Esophagus squamous epithelium (tissue), 4 donors: ENCODE measurements around a stretch of chr17.

GRCh38 chr17:50514893-50515245 is 6.6 kb downstream of the MYCBPAP start:
- PRO-cap, result no peak
- RAMPAGE, long total RNA, 4 experiments, result no peak in any of the 4 experiments

DNA sequence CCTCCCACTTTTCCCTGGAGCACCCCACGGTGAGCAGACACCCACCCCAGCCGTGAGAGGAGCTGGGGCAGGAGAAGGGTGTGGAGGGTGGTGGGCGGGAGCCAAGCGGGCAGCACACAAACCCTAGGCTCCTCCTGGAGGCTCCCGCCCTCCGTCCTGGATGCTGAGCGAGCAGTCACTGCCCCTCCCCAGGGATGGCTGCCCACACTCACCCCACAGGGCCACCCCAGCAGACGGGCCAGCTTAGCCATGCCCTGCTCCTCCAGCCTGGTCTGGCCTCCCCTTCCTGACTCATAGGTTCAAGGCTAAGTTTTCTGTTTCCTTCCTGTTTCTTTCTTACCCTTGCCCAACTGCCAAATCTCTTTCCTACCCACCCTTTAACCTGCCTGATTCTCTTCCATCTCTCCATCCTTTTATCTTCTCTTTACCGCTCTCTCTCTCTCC is 15.7 kb upstream of the ABCC3 start:
- PRO-cap, result no peak
- RAMPAGE, long total RNA, 4 experiments, result no peak in any of the 4 experiments

DNA sequence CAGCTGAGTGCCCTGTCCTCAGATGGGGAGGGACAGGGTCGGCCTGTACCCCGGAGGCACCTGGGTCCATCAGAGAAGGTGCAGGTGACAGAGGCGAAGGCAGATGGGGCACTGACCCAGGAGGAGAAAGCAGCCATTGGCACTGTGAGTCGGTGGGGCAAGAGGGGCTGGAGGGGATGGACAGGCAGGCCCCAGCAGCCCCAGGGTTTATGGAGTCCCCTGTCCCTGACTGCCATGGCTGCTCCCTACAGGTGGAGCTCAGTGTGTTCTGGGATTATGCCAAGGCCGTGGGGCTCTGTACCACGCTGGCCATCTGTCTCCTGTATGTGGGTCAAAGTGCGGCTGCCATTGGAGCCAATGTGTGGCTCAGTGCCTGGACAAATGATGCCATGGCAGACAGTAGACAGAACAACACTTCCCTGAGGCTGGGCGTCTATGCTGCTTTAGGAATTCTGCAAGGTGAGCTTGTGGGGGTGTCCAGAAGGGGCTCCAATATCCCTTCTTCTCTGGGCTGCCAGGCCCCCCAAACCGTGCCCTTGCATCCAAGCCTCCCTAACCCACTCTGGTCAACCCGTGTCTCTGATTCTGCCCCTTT is 32.0 kb downstream of the ANKRD40 start:
- PRO-cap, result no peak
- RAMPAGE, long total RNA, 4 experiments, result no peak in any of the 4 experiments

DNA sequence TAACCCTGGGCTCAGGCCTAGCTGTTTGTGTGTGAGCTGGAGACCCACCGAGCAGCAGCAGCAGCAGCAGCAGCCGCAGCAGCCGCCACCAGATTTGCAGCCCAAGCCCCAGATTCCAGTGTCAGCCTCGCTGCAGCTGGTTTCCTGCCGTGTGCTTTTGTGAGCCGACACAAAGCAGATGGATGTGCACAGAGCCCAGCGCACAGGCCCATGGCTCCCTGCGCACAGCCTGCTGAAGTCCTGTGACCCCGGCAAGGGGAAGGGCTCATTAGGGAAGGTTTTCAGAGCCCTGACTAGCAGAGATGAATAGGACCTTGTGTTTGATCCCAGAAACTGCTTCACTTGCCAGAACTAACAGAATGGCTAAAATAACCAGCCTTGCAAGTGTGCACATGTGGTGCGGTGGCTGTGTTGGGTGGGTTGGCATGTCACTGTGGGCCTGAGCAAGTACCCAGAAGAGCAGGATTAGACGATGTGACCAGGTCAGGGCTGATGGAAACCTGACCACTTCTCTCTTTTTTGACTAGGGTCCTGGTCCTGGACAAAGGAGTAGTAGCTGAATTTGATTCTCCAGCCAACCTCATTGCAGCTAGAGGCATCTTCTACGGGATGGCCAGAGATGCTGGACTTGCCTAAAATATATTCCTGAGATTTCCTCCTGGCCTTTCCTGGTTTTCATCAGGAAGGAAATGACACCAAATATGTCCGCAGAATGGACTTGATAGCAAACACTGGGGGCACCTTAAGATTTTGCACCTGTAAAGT is 17.0 kb downstream of the ANKRD40 start:
- PRO-cap, result no peak
- RAMPAGE, long total RNA, 4 experiments, result no peak in any of the 4 experiments

DNA sequence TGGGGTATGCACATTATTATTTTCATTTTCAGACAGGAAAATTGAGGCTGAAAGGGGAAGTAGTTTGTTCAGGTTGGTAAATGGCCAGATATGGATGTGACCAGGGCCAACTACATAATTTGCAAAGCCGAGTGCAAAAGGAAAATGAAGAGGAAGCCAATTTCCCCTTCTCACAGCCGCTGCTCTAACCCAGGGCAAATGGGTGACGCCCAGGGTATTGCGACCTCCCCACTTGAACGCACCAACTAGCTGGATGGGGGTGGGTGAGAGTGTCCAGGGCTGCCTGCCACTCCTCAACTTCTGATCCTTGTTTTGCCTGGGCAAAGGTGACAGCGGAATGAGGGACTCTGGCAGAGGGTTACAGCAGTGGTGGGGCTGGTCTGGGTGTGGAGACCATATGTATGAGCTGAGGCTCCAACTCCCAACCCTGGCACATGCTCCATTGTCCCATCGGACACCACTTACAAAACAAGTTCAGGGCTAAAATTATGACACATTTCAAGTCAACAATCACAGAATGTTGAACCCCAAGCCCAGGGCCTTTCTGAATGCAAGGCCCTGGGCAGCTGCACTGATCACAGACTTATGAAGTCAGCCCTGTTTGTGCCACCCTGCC is 1.7 kb downstream of the ANKRD40CL start:
- PRO-cap, result no peak
- RAMPAGE, long total RNA, 4 experiments, result no peak in any of the 4 experiments

GRCh38 chr17:50889518-50890122 is 23.5 kb upstream of the TOB1 start:
- PRO-cap, result no peak
- RAMPAGE, long total RNA, 4 experiments, result no peak in any of the 4 experiments

DNA sequence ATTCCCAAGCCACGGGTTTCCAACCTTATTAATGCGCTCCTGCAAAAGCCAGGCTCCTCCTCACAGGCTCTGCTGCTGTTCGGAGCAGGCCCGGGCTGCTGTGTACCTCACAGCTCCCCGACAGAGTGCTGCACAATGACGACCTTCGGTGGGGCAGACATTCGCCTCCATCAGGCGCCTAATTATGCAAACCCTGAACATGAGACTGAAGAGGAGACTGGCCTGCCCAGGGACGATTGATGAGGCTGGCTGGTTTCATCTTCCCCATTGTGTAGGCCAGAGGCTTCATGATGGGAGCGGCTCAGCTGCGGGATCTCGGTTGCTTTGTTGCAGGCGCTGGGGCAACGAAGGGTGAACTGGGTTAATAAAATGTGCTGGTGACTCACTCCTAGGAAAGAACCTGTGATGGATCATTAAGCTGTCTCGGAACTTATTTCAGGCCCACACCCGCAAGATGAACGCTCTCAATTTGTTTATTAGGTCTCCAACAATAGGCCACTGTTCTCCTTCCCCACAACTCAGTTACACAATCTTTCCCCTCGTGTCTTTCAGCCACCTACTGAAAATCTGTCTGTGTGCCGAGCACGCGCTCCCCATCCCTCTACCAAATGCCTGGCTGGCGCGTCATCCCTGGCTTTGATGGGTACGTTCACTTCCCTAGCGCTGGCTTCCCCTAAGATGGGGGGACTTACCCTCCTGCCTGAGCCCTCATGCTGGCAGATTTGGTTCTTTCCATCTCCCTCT is 27.2 kb upstream of the TOB1 start:
- PRO-cap, result bidirectional peak, plus-strand start at position 570 of the sequence, minus-strand start at position 338 of the sequence
- RAMPAGE, long total RNA, 4 experiments, result no peak in any of the 4 experiments

DNA sequence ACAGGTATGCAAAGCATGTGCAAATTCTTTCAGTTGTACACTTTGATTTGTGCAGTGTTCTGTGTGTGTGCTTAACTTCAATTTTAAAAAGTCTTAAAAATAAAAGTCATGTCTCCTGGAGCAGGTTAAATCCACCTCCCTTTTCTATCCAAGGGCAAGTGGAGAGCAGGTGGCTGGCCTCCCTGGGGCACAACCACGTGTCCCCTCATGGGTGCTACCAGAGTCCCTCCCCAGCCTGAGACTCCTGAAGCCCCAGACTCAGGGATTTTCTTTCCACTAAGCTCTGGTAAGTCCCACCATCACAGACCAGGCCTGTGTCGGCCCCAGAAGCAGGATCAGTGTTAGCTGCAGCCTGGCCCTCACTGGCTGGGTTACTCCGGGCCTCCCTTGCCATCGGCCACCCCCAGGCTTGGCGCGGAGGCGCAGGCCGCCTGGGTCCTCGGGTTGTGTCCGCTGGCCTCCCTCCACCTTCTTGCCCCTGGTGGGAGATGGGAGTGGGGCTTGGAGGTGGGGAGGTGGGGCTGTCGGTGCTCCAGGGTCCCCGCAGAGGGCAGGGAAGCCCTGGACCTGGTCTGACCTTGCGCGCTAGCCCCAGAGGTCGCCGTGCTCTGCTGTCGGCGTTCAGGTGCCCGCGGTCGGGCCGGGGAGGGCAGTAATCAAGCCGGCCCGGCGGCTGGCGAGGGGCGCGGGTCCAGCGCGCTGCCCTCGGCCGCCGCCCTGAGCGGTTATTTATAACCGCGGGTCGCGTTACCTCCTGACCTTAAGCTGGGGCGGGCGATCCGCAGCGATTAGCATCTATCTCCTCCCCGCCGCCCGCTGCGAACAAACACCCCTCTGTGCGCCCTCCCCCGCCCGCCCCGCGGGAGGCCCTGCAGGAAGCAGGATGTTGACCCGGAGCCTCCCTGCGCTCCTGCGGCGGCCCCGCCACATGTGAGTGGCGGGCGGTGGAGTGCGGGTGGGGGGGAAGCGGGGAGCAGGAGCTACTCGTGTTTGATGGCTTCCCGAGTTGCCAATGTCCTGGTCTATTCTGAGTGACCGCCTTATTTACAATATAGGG is 78.1 kb upstream of the TOB1 start:
- PRO-cap, result unidirectional peak, plus-strand start at position 338 of the sequence; bidirectional peak, plus-strand start at position 933 of the sequence, minus-strand start at position 824 of the sequence
- RAMPAGE, long total RNA, 4 experiments, result no peak in any of the 4 experiments

GRCh38 chr17:50947997-50948588 is 81.9 kb upstream of the TOB1 start:
- PRO-cap, result unidirectional peak, plus-strand start at chr17:50948469
- RAMPAGE, long total RNA, 4 experiments, result no peak in any of the 4 experiments

DNA sequence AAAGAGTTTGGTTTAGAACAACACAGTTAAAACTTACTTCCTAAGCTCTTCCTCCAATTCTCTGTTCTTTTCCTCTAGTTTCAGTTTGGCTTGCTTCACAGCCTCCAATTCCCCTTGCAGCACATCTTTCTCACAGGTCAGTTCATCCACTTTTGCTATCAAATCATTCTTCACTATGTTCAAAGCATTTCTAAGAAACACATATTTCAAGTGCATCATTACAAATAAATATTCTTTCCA is 114.7 kb downstream of the SPAG9 start:
- PRO-cap, result no peak
- RAMPAGE, long total RNA, 4 experiments, result no peak in any of the 4 experiments

- PRO-cap, result no peak
- RAMPAGE, long total RNA, 4 experiments, result no peak in any of the 4 experiments
Observed at GRCh38 chr17:51036043-51036727, 84.5 kb downstream of the SPAG9 start.

DNA sequence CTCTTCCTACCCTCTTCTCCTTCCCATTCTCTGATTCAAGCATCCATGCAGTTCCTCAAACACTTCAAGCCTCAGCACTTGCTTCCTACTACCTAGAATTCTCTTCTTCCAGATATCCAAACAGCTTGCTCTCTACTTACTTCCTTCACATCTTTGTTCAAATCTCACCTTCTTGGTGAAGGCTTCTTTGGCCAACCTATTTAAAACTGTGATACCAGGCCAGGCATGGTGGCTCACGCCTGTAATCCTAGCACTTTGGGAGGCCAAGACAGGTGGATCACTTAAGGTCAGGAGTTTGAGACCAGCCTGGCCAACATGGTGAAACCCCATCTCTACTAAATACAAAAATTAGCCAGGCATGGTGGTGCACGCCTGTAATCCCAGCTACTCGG is 38.8 kb downstream of the SPAG9 start:
- PRO-cap, result no peak
- RAMPAGE, long total RNA, 4 experiments, result no peak in any of the 4 experiments

GRCh38 chr17:51167007-51167400 is 793 bp downstream of the NME2 start:
- PRO-cap, result no peak
- RAMPAGE, long total RNA, 4 experiments, result no peak in any of the 4 experiments

DNA sequence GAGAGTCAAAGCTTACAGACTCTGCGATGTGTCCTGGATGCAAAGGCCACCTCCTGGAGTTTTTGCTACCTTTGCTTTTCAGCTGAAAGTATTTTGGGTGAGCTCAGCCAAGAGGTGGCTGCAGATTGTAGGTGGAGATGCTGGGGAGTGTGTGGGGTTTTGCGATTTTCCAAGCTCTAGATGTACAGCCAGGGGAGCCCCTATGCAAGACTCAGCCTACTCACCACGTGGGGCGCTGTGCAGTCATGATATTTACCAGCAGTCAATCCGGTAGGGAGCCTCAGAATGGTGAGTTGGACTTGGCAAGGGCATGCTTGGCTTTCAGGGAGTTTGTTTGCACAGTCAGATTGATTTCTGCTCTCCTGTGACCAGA is 175.2 kb downstream of the UTP18 start:
- PRO-cap, result unidirectional peak, plus-strand start at position 283 of the sequence
- RAMPAGE, long total RNA, 4 experiments, result no peak in any of the 4 experiments

GRCh38 chr17:55166516-55166944 is 98.2 kb upstream of the HLF start:
- PRO-cap, result no peak
- RAMPAGE, long total RNA, 4 experiments, result start-site peak on the plus strand in 1 of 4 experiments, at chr17:55166385-55166882 at its widest, 7 reads per replicate

- PRO-cap, result no peak
- RAMPAGE, long total RNA, 4 experiments, result no peak in any of the 4 experiments
Observed at GRCh38 chr17:55269785-55270269, 5.1 kb downstream of the HLF start.

DNA sequence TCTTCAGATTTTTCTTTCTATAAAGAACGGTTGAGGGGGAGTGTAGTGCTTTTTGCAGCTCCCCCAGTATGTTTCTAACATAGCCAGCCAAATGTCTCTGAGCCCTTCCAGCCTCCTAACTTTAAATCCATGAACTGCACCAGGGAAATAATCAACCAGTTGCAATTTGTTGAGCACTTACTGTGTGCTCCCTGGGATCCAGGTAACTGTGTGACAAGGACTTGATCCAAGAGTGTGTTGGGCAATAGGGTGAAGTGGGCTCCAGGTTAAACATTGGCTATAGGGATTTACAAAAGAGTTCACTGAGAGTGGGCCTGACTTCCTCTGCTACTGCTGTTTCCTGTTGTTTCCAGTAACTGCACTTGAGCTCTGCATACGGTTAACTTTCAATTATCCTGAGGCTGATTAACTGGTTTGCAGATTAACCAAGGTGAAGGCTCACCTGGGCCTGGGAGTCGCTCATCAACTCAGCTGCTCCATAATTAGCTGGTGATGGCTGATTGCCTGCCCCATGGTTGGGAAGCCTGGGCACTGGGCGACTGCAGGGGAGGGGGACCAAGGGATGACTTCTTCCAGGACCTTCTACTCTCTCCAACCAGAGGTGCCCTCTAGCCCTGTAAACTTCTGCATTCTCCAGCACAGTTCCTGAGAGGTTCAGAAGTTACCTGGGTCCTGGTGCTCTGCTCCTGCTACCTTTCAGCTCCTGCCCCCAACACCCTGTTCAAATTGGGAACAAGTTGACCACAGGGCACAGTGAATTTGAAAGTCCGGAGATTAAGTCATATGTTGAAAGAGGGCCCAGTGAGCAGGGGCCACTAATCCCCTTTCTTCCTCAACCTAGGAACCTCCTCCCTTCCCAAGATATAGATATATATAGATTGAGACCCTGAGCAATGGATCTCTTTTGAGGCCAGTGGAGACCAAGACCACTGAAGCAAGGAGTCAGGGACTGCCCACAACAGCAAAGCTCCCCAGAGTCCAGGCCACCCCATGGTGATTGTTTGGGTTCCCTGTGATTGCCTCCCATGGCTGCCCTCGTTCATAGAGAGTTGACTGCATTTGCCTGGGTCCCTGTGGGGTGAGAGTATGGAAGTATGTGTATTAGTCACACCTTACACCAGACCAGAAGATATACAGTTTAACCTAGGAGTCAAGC is 19.7 kb downstream of the HLF start:
- PRO-cap, result no peak
- RAMPAGE, long total RNA, 4 experiments, result start-site peak on the plus strand in 1 of 4 experiments, centred at position 473 of the sequence, 6 reads per replicate

DNA sequence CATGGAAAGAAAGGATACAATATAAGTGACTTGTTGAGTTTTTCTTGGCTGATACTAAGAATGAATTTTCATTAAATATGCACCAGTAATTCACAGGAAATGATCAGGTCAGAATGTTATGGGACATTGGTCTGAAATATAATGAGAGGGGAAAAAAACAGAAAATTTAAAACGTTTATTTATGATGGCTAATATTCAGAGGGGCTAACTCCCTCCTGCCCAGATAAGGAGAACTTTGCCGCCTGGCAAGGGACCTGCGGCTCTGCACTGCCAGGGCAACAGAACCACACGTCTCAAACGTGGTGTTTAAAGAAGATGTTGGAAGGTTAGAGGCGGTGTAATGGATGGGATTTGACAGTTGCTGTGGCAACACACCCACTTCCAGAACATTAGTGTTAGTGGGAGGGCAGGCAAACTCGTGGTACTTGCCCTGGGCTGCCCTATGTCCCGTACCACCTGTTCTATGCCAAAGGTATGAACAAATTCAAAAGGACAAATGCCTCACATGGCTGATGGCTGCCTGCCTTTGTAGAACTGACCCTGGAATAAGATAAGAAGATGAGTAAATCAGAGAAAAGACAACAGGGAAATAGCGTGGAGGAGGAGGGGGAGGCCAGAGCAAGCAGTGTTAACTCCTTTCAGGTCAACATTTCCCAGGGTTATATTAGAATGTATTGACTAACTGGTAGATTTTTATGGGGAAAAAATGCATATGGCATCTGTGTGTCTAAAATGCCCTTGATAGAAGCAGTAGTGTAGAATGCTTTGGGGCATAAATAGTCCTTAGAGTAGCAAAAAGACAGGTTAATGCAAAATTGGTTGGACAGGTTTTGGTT is 30.7 kb downstream of the HLF start:
- PRO-cap, result no peak
- RAMPAGE, long total RNA, 4 experiments, result no peak in any of the 4 experiments

- PRO-cap, result bidirectional peak, plus-strand start at chr17:55427177, minus-strand start at chr17:55426997
- RAMPAGE, long total RNA, 4 experiments, result no peak in any of the 4 experiments
Observed at GRCh38 chr17:55426812-55427450, 5.3 kb upstream of the MMD start.

DNA sequence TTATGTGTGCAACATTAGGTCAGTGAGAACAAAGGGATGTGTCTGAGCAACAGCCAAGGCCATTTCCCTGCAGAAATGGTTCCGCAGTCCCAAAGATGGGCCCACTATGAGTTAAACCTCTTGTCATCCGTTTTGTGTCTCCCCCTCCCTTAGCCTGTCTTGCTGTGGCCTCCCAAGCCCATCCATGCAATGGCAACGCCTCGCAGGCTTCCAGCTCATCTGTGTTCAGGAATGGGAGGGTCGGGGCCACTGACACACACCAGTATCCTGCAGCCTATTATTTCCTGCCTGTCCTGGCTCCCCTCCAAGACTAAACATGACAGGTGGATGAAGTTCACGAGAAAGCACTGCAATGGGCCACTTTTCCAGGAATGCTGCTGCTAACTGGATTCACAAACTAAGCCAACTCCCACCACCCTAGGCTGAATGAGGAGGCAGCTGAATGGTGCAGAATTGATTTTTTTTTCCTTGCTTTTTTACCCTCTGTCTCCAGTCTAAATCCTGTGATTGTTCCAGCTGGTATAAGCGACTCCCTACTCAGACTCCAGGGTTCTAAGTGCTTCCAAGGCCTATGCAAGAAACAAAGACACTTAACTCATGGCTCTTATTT is 23.5 kb downstream of the TMEM100 start:
- PRO-cap, result no peak
- RAMPAGE, long total RNA, 4 experiments, result no peak in any of the 4 experiments